HepG2 (cell line): ENCODE measurements around the genes PIGL and CENPV.

- RRBS, 2 experiments = no CpG with 5 or more reads among the region's 11 CpGs
CAGE:
- cytosol, long polyA minus RNA = no peak
- cytosol, long polyA plus RNA = no peak
- long polyA plus RNA = no peak
- nucleus, long polyA minus RNA = no peak
- nucleus, long polyA plus RNA = no peak
Measured at GRCh38 chr17:12690966-12691694, 25.4 kb downstream of the MYOCD start.

- RRBS, 2 experiments = no CpG with 5 or more reads among the region's 8 CpGs
CAGE:
- cytosol, long polyA minus RNA = no peak
- cytosol, long polyA plus RNA = no peak
- long polyA plus RNA = no peak
- nucleus, long polyA minus RNA = no peak
- nucleus, long polyA plus RNA = no peak
Measured at GRCh38 chr17:13776074-13776687, 174.5 kb upstream of the HS3ST3A1 start.

DNA sequence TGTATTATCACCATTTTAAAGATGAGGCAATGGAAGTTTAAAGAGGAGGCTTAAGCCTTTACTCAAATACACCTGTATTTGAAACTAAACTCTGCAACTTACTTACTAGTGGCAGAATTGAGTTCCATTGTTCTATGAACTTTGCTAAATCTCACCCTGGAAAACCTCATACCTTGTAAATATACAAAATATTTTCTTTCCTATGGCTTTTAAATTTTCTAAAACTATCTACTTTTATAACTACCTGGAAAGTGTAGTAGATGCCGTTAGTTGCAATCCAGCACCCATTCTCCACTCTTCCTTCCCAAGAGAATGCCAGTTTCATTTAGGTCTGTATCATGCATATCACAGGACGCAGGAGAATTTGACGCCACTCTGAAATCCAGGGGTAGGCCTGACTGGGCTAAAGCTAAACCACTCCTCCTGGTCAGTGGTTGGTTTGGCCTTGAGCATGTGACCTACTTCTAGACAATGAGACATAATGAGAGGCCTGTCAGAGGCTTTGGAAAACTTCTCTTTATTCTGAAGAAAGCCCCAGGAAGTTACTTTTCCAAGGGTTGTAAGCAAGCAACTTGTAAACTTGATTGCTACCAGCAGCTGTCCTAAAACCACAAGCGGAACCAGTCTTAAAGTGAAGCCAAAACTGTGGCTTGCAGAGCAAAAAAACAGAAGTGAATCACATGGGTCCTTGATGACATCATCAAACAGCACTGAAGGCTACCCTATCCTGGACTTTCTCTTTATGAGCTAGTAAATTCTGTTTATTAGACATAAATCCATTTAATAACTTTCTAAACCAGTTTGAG, 138.3 kb upstream of the COX10 start:
- RRBS, 2 experiments = no CpG with 5 or more reads among the region's 4 CpGs
CAGE:
- cytosol, long polyA minus RNA = no peak
- cytosol, long polyA plus RNA = no peak
- long polyA plus RNA = no peak
- nucleus, long polyA minus RNA = no peak
- nucleus, long polyA plus RNA = no peak

DNA sequence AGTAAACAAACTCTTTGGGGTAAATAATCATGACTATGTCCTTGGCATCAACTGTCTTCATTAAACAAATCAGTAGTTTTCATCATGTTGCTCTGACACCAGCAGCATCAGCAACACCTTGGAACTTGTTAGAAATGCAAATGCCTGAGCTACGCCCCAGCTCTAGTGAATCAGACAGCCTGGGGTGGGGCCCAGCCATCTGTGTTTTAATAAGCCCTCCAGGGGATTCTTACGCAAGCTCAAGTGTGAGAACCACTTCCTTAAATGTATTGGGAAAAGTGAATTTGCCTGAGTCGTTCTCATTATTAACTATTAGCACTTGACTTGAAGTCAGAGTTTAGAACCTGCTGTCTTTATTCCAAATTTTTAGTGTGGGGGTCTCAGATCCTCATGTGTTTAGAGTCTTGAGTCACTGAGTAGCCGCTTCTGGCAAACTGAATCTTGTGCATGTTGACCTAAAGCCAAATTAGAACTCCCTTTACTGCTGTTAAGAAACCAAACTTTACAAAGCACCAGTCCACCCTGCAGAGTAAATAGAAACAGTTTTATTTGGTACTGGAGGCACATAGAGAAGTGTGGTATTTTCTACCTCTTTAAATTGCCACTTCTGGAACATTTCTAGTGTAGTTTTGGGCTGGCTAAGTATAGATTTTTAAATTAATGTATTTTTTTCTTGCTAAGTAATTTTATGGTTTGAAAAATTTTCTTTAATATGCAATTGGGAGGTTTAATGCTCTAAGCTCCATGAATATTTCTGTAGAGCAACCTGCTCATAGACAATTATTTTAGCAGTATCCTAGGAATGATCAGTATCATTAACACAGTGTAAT, 137.3 kb upstream of the COX10 start:
- RRBS, 2 experiments = no CpG with 5 or more reads among the region's 4 CpGs
CAGE:
- cytosol, long polyA minus RNA = no peak
- cytosol, long polyA plus RNA = no peak
- long polyA plus RNA = no peak
- nucleus, long polyA minus RNA = start-site peak on the minus strand centred at position 561 of the sequence, 250 bp wide, 7 reads
- nucleus, long polyA plus RNA = no peak

DNA sequence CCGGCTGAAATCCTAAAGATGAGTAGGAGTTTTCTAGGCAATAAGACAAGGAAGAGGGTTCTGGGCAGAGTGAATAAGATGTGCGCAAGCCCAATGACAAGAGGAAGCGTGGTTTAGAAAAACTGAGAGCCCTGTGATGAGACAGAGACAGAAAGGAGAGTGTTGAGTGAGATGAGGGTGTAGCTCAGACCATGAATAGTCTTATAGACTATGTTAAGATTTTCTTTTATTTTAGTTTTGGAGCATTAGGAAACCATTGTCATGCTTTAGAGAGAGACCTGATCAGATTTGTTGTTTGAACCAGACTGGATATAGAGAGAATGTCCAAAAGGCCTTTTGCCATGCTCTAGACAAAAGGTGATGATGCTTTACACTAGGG, 50.3 kb downstream of the COX10 start:
- RRBS, 2 experiments = no CpG with 5 or more reads among the region's 3 CpGs
CAGE:
- cytosol, long polyA minus RNA = no peak
- cytosol, long polyA plus RNA = no peak
- long polyA plus RNA = no peak
- nucleus, long polyA minus RNA = no peak
- nucleus, long polyA plus RNA = no peak

DNA sequence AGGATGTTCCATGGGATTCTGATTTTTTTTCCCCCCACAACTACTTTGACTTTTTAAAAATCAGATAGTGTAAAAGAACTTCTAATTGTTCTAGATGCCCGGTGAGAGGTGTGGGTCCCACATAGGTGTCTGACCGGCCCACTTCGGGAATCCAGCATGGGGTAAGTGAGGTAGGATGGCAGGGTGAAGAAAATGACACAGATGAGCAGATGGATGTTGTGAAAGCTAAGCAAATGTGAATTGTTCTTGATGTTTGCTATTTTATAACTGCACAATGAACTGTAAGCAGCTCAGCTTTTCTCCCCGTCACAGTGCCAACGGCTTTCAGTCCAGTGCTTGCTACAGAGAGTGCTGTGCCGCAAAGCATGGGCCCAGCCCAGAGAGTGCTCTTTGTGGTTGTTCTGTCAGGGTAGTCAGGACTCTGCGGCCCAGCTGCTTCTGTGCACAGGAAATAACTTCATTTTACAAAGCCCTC, 39.2 kb downstream of the CDRT15 start:
- RRBS, 2 experiments = no CpG with 5 or more reads among the region's 7 CpGs
CAGE:
- cytosol, long polyA minus RNA = no peak
- cytosol, long polyA plus RNA = no peak
- long polyA plus RNA = no peak
- nucleus, long polyA minus RNA = no peak
- nucleus, long polyA plus RNA = no peak

- RRBS, 2 experiments = no CpG with 5 or more reads among the region's 15 CpGs
CAGE:
- cytosol, long polyA minus RNA = no peak
- cytosol, long polyA plus RNA = no peak
- long polyA plus RNA = no peak
- nucleus, long polyA minus RNA = no peak
- nucleus, long polyA plus RNA = no peak
Measured at GRCh38 chr17:14304823-14305610, 4.1 kb downstream of the HS3ST3B1 start.

GRCh38 chr17:14374599-14375105, 73.8 kb downstream of the HS3ST3B1 start:
- RRBS, 2 experiments = no CpG with 5 or more reads among the region's 2 CpGs
CAGE:
- cytosol, long polyA minus RNA = start-site peak on the plus strand at chr17:14374687-14374787, 12 reads
- cytosol, long polyA plus RNA = no peak
- long polyA plus RNA = no peak
- nucleus, long polyA minus RNA = no peak
- nucleus, long polyA plus RNA = no peak

GRCh38 chr17:14834436-14834898, 430.7 kb downstream of the PMP22 start:
- RRBS, 2 experiments = no CpG with 5 or more reads among the region's 17 CpGs
CAGE:
- cytosol, long polyA minus RNA = no peak
- cytosol, long polyA plus RNA = no peak
- long polyA plus RNA = no peak
- nucleus, long polyA minus RNA = no peak
- nucleus, long polyA plus RNA = no peak

GRCh38 chr17:15263037-15263862, 1.9 kb downstream of the PMP22 start:
- RRBS, 2 experiments = 3 to 7% methylated on average over 3 to 5 of the region's 35 CpGs
CAGE:
- cytosol, long polyA minus RNA = no peak
- cytosol, long polyA plus RNA = no peak
- long polyA plus RNA = no peak
- nucleus, long polyA minus RNA = no peak
- nucleus, long polyA plus RNA = no peak

- RRBS, 2 experiments = no CpG with 5 or more reads among the region's 7 CpGs
CAGE:
- cytosol, long polyA minus RNA = no peak
- cytosol, long polyA plus RNA = no peak
- long polyA plus RNA = no peak
- nucleus, long polyA minus RNA = no peak
- nucleus, long polyA plus RNA = no peak
Measured at GRCh38 chr17:15433274-15433758, 34.1 kb downstream of the CDRT4 start.

- RRBS, 2 experiments = no CpG with 5 or more reads among the region's 9 CpGs
CAGE:
- cytosol, long polyA minus RNA = no peak
- cytosol, long polyA plus RNA = no peak
- long polyA plus RNA = no peak
- nucleus, long polyA minus RNA = no peak
- nucleus, long polyA plus RNA = no peak
Measured at GRCh38 chr17:15475313-15476242, 8.2 kb upstream of the CDRT4 start.

- RRBS, 2 experiments = no CpG with 5 or more reads among the region's 6 CpGs
CAGE:
- cytosol, long polyA minus RNA = no peak
- cytosol, long polyA plus RNA = no peak
- long polyA plus RNA = no peak
- nucleus, long polyA minus RNA = no peak
- nucleus, long polyA plus RNA = no peak
Measured at GRCh38 chr17:15655024-15655663, 29.0 kb downstream of the TRIM16 start.

DNA sequence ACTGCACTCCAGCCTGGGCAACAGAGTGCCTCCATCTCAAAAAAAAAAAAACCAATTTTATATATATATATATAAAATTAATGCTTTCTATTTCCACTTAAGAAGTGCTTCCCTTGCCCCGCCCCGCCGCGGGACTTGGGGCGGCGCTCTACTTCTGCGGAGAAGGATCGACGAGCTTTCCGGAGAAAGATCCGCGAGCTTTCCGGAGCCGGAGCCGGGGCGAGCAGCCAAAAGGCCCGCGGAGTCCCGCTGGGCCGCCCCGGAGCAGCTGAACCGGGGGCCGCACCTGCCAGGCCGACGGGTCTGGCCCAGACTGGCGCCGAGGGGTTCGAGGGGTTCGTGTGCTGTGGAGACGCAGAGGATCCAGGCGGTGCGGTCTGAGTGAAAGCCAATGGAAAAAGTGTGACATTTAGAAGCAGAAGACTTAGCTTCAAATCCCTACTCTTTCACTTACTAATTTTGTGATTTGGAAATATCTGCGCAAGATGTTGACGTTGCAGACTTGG, 50.8 kb downstream of the TBC1D26 start:
- RRBS, 2 experiments = no CpG with 5 or more reads among the region's 34 CpGs
CAGE:
- cytosol, long polyA minus RNA = no peak
- cytosol, long polyA plus RNA = no peak
- long polyA plus RNA = no peak
- nucleus, long polyA minus RNA = no peak
- nucleus, long polyA plus RNA = no peak

- RRBS, 2 experiments = no CpG with 5 or more reads among the region's 7 CpGs
CAGE:
- cytosol, long polyA minus RNA = no peak
- cytosol, long polyA plus RNA = no peak
- long polyA plus RNA = no peak
- nucleus, long polyA minus RNA = no peak
- nucleus, long polyA plus RNA = no peak
Measured at GRCh38 chr17:16114683-16115346, 100.5 kb downstream of the NCOR1 start.

- RRBS, 2 experiments = no CpG with 5 or more reads among the region's 3 CpGs
CAGE:
- cytosol, long polyA minus RNA = no peak
- cytosol, long polyA plus RNA = no peak
- long polyA plus RNA = no peak
- nucleus, long polyA minus RNA = start-site peak on the minus strand at chr17:16126065-16126084, 21 reads
- nucleus, long polyA plus RNA = no peak
Measured at GRCh38 chr17:16126004-16126368, 89.3 kb downstream of the NCOR1 start.

DNA sequence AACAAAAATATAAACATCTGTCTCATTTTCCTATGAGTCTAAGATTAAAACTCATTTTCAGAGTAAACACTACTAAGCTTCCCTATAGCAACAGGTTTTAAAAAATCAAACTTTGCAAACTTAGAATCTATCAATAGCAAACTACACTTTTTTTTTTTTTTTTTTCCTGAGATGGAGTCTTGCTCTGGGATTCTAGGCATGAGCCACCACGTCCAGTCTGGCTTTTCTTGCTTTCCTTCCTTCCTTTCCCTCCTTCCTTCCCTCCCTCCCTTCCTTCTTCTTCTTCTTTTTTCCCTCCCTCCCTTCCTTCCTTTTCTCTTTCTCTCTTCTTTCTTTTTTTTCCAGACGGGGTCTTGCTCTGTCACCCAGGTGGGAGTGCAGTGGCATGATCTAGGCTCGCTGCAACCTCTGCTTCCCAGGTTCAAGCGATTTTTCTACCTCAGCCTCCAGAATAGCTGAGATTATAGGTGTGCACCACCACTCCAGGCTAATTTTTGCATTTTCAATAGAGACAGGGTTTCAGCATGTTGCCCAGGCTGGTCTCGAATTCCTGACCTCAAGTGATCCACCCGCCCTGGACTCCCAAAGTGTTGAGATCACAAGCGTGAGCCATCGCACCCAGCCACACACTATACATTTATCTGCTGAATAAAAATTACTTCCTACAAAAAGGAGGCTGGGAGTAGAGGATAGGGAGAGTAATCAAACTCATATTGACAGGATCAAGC, 82.5 kb downstream of the NCOR1 start:
- RRBS, 2 experiments = no CpG with 5 or more reads among the region's 8 CpGs
CAGE:
- cytosol, long polyA minus RNA = no peak
- cytosol, long polyA plus RNA = no peak
- long polyA plus RNA = no peak
- nucleus, long polyA minus RNA = no peak
- nucleus, long polyA plus RNA = no peak

DNA sequence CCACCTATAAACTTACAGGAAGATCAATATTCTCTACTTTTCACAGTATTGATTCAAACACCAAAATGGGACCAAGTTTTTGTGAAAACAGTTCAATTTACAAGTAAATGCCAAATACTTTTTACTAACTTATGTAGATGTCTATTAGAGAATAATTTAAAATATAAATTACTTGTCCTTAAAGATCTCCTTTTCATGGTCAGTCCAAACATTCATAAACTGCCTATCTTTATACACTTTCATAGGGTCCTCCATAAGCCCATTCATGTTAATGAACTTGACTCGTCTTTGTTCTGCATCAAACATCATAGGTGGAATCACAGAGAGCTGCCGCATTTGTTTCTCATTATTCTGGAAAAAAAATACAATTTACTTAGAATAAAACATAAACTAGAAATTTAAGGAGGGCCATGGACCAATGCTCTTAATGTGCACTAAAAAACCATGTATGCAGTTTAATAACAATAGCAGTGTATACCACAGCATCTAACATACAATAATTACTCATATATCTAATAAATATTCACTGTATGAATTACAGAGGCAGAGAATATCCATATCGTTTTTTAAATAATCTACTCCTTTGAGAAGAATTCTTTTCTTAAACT, 76.4 kb downstream of the NCOR1 start:
- RRBS, 2 experiments = no CpG with 5 or more reads among the region's 3 CpGs
CAGE:
- cytosol, long polyA minus RNA = no peak
- cytosol, long polyA plus RNA = no peak
- long polyA plus RNA = no peak
- nucleus, long polyA minus RNA = no peak
- nucleus, long polyA plus RNA = no peak

DNA sequence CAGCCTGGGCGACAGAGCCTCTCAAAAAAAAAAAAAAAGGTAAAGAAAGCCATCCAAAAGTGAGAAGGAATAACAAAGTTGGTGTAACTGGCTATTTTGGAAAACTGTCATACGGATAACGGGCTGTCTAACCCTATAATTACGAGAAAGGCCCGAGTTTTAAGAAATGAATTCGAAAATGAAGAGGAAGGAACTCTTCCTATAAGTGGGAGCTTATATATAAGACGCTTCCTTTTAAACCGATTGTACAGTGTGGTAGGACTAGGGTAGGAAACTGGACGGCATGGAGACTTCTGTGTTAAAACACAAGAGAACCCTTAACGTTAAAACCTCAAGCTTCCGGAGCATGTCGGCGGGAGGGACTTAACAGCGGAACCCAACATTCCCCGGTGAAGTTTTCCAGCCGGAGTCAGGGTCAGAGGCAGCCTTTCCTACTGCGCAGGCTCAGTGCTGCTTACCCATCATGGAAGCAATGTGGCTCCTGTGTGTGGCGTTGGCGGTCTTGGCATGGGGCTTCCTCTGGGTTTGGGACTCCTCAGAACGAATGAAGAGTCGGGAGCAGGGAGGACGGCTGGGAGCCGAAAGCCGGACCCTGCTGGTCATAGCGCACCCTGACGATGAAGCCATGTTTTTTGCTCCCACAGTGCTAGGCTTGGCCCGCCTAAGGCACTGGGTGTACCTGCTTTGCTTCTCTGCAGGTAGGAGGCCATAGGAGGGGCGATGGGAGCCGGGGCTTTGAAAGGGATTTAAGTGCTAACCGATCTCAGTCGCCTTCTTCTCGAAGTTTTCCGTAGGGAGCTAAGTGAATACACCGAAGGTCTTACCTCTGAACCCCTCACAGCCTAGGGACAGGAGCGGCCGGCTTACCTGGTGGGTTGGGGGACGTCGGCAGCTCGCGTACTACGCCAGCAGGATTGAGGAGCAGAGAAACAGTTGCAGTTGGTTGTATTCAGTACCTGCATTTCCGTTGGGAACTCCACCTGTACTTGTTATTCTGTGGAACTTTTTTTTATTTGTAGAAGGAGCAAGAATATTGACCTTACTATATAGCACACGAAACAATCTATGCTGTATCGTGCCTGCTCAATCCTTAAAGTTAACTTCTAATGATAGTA, at the start of gene PIGL:
PIGL (plus strand) TSS at position 447 of the 1,115 bp plus-strand sequence.
- RRBS, 2 experiments = 4% methylated on average over 4 of the region's 44 CpGs; no CpG with 5 or more reads in 1 of the 2 experiments
CAGE:
- cytosol, long polyA minus RNA = start-site peak on the plus strand centred at position 463 of the sequence, 6 bp wide, 135 reads
- cytosol, long polyA plus RNA = start-site peak on the plus strand centred at position 456 of the sequence, 22 bp wide, 1,111 and 1,102 reads in 2 replicates
- long polyA plus RNA = start-site peak on the plus strand centred at position 456 of the sequence, 22 bp wide, 922 and 1,045 reads in 2 replicates
- nucleus, long polyA minus RNA = start-site peak on the plus strand centred at position 459 of the sequence, 13 bp wide, 58 reads
- nucleus, long polyA plus RNA = start-site peak on the plus strand centred at position 472 of the sequence, 55 bp wide, 4,258 and 4,933 reads in 2 replicates

GRCh38 chr17:16352964-16354015, at the start of gene CENPV:
CENPV (minus strand) TSS chr17:16353469.
- RRBS, 2 experiments = under 1% methylated on average over 56 of the region's 125 CpGs
CAGE:
- cytosol, long polyA minus RNA = no peak
- cytosol, long polyA plus RNA = no peak
- long polyA plus RNA = start-site peak on the minus strand at chr17:16353415-16353436, 118 and 146 reads in 2 replicates
- nucleus, long polyA minus RNA = no peak
- nucleus, long polyA plus RNA = start-site peak on the minus strand at chr17:16353432-16353451, 40 and 143 reads in 2 replicates